T-cell (primary cell): ENCODE data around the genes CLDN9, ZSCAN32, NAA60, NLRC3 and CREBBP.

DNA sequence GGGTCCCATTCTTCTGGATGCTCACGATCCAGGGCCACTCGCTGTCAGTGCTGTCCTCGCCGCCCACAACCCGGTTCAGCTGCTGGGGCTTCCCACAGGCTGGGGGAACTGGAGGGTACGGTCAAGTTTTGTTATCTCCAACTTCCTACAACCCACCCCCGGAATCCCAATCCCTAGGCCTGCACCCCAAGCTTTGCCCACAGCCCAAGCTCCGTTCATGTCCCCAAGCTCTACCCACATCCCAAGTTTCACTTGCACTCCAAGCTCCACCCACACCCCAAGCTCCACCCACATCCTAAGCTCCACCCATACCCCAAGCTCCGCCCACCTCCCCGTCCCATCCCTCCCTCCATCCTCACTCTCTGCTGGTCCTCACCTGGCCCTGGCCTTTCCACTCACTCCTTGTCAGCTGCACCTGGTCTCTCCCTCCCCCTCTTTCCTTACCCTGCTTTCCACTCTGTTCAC is 1.8 kb downstream of the PRSS22 start:
- PRO-cap, 7 experiments: no peak in any of the 7 experiments

- PRO-cap, 7 experiments: no peak in any of the 7 experiments
Observed at GRCh38 chr16:2980815-2981283, 603 bp upstream of the PKMYT1 start.

DNA sequence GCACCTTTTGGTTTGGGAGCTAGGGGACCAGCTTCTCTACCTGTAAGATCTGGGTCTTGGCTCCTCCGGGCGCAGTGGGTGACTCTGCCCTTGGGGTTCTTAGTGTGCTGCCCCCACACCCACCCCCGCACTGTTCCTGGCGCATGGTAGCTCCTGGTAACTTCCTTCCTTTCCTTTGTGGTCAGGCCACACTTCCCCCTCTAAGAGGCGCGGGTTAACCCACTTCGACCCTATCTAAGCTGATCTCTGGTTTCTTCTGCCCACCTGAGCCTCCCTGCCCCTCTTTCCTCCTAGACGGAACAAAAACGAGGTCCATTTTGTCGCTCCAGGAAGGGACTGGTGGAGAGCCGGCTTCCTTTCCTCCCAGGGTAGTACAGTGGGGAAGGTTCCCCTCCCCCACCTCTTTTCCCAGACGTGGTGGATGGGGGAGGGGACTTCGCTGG is 4.7 kb upstream of the CLDN9 start:
- PRO-cap, 7 experiments: no peak in any of the 7 experiments

DNA sequence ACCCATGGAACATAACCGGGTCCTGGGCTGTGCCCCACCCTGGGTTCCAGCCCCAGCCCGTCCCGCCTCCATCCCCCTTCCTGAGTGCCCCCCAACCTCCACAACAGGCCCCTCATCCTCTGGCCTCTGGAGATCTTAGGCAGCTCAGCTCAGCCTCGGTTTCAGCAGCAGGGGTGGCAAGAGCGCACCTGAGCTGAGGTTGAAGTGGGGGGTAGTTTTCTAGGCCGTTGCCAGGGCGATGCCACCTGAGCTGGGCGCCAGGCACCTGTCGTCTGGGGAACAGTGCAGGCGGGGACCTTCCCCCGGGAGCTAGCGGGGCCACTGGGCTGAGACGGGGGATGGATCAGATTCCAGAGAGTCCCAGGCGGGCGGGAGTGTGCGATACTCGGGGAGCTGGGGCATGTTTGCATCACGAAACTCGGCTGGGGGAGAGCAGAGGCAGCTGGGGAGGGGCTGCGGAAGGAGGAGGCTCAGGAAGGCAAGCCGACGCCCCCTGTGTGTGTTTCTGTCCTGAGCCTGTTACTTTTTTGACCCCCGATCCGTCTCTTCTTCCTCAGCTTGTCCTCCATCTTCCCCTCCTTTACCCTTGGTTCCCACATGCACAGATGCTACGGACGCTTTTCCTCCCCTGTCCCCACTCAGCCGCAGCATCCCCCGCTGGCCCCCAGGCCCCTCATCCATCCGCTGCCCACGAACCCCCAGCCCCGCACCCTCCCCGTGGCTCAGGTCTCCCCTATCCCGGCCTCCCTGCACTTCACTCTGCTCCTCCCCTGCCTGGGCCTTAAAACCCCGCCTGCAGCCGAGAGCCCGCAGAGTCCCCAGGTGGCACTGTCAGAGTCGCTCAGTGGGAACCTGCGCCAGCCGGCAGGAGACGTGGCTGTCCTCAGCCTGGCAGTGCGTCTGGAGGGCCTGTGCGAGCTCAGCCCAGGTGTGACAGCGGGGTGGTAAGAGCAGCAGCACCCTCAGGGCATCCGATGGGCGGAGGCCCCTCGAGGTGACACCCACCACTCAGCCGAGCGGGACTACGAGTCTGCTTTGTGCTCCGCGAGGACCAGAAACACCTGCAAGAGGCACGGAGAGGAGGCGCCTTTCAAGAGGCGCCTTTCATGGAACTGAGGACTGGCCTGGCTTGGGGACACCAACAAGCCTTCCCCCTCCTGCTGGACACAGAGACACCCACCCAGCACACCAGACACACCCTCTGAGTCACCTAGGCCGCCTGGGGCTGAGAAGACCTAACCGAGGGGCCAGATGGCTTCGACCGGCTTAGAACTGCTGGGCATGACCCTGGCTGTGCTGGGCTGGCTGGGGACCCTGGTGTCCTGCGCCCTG is at the start of gene CLDN9:
TSS of gene CLDN9 (plus strand) at position 812 of the 1,332 bp plus-strand sequence.
- PRO-cap, 7 experiments: no peak in any of the 7 experiments

DNA sequence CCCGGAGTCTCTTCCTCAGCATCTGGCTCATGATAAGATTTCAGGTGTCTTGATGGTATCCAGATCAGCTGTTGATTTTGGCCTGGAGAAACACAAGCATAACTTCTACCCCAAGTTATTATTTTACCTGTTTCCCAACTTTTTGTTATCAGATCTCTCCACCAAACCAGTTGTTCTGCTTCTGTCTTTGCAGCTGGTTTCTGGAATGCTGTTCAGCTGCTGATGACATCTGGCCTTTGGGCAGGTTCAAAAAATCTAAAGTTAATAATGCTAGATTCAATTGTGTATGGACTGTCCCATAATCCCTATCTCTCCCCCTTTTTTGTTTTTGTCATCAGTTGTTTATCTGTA is 13.0 kb downstream of the IL32 start:
- PRO-cap, 7 experiments: no peak in any of the 7 experiments

- PRO-cap, 7 experiments: no peak in any of the 7 experiments
Observed at GRCh38 chr16:3101101-3101878, 2.2 kb upstream of the ZSCAN10 start.

DNA sequence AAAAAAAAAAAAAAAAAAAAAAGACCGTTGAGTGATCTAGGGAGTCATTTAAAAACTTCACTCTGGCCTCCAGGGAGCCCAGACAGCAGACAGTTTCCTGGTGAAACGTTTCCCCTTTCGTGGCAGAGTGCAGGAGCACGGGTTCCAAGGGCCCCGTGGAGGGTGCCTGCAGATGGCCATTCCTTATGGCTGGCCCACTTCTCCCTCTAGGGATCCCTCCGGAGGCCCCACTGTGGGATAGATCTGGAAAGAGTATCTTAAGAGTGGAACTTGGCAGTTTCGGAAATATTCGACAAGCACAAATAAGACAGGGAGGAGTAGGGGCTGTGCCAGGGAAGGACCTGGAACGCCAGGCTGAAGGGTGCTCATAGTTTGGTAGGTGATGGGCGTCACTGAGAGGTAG is 11.1 kb downstream of the ZNF205 start:
- PRO-cap, 7 experiments: no peak in any of the 7 experiments

GRCh38 chr16:3175499-3175957 is 40.7 kb downstream of the ZNF213 start:
- PRO-cap, 7 experiments: no peak in any of the 7 experiments

- PRO-cap, 7 experiments: no peak in any of the 7 experiments
Observed at GRCh38 chr16:3289114-3290429, 6.3 kb downstream of the ZNF263 start.

GRCh38 chr16:3400434-3401685 is at the start of gene ZSCAN32:
TSS of gene ZSCAN32 (minus strand) at chr16:3401004.
- PRO-cap, 7 experiments: peak in 7 of 7 experiments; most common plus-strand start chr16:3401242 (in 4); most common minus-strand start chr16:3400997 (in 4)

GRCh38 chr16:3443279-3443943 is at the start of gene NAA60:
TSS of gene NAA60 (plus strand) at chr16:3443680.
- PRO-cap, 7 experiments: peak in 7 of 7 experiments; most common plus-strand start chr16:3443677 (in 6); most common minus-strand start chr16:3443492 (in 4)

- PRO-cap, 7 experiments: peak in 7 of 7 experiments; most common plus-strand start chr16:3444212 (in 2); most common minus-strand start chr16:3444136 (in 7)
Observed at GRCh38 chr16:3443944-3444591, 588 bp downstream of the NAA60 start.

DNA sequence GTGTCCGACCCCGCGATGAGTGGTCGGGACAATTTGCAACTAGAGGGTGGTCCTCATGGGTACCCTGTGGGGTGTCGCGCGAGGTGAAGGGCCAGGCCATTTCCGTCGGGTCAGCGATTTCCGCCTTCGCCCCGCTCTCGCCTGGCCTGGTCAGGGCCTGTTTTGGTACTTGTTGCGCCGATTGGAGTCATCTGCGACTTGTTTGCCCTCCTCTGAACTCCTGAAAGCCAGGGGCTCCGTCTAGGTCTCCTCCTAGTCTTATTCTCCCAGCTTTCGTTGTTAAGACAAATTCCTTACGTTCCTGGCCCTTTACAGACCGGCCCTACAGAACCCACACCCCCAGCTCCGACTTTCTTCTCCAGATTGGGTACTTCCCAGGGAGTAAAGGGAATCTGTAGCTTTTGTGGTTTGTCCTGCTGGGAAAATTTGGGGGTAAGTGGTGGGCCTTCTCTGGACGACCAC is 15.0 kb downstream of the NAA60 start:
- PRO-cap, 7 experiments: no peak in any of the 7 experiments

GRCh38 chr16:3468193-3468577 is 24.7 kb downstream of the NAA60 start:
- PRO-cap, 7 experiments: no peak in any of the 7 experiments

- PRO-cap, 7 experiments: peak in 3 of 7 experiments; most common plus-strand start chr16:3509859 (in 3); most common minus-strand start chr16:3509646 (in 1)
Observed at GRCh38 chr16:3509484-3510016, 8.7 kb downstream of the CLUAP1 start.

DNA sequence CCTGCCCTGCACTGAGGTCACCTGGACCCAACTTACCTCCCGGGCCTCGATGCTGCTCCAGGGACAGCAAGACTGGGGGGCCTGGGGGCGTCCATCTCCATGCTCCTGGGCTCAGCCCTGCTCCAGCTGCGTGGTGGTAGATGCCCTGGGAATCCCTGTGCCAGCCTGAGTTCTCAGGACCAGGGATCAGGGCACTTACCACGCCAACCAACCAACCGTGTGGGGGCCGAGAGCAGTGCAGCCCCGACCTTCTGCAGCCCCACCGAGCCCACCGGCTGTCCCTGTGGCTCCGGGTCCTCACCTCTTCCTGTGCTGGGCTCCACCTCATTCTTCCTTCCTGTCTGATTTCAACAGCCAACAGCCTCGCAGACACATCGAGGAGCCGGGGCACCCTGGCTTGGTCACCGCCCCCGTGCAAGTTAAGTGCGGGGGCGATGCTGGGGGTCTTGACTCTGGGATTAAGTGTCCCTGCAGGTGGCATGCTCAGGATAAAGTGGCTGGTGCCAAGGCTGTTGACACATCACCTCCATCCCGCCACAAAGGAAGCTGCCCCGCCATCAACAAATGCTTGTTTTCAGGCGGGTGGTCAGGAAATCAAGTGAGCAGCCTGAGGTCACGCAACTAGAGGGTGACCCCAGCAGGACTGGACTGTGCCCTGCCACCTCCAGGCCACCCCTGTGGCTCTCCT is at the start of gene NLRC3:
TSS of gene NLRC3 (minus strand) at position 291 of the 688 bp plus-strand sequence.
- PRO-cap, 7 experiments: peak in 7 of 7 experiments; most common plus-strand start position 344 of the sequence (in 3); most common minus-strand start position 279 of the sequence (in 4)

GRCh38 chr16:3612858-3613556 is 1.6 kb upstream of the SLX4 start:
- PRO-cap, 7 experiments: no peak in any of the 7 experiments

DNA sequence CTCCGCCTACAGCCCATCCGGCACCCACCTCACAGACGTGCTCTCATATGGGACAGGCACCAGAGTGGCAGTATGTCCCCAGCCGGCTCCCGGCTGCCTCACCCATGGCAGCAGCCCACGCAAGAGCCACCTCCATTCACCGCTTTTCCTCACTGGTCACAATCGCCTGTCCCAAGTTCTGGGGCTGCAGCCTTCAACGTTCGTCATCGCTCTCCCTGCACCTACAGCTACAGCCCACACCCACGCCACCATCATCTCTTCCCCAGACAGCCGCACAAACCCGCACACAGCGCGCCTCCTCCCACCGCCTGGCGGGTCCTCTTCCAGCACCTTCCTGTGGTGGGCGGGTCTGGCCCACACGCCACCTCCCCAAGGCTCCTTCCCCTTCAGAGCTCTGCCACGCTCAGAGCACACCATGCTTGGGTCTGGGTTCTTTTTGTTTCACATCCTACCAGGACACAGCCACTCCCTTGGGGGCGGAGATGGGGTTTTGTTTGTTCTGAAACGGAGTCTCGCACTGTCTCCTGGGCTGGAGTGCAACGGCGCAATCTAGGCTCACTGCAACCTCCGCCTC is 17.6 kb upstream of the TRAP1 start:
- PRO-cap, 7 experiments: no peak in any of the 7 experiments

GRCh38 chr16:3880388-3880785 is at the start of gene CREBBP:
TSS of gene CREBBP (minus strand) at chr16:3880713.
- PRO-cap, 7 experiments: peak in 7 of 7 experiments; most common minus-strand start chr16:3880713 (in 4)

- PRO-cap, 7 experiments: no peak in any of the 7 experiments
Observed at GRCh38 chr16:3881108-3881582, 632 bp upstream of the CREBBP start.